Peyer's patch (tissue), 4 donors: Measurements from ENCODE around the genes COL21A1 and ZNF451.

GRCh38 chr6:56244898-56245435, 2.4 kb downstream of the COL21A1 start:
- PRO-cap, result no peak
- RAMPAGE, long total RNA, 4 experiments, result no peak in any of the 4 experiments

- PRO-cap, result no peak
- RAMPAGE, long total RNA, 4 experiments, result no peak in any of the 4 experiments
Measured at GRCh38 chr6:56247239-56247900, at the start of gene COL21A1. Gene COL21A1, minus strand, starts transcription at chr6:56247580.

DNA sequence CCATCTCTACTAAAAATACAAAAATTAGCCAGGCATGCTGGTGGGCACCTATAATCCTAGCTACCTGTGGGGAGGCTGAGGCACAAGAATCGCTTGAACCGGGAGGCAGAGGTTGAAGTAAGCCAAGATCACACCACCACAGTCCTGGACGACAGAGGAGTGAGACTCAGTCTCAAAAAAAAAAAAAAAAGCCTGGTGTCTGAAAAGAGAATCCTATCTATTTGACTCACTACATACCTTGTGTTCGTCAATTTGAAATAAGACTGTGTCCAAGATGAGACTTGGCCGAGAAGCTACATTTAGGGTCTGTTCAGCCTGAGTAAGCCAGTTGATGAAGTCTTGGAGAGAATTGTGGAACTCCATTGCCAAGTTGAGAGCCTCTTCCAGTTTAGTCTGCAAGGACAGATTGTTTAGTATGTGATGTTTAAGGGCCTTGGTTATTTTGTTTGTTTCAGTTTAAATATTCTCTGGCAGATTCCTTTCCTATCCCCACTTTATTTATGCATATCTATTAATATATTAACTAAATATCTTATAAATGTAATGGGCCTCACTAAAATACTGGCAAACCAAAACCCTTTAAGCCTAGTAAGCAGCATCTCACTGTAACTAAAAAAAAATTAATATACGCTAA, 245.4 kb upstream of the COL21A1 start:
- PRO-cap, result no peak
- RAMPAGE, long total RNA, 4 experiments, result no peak in any of the 4 experiments

DNA sequence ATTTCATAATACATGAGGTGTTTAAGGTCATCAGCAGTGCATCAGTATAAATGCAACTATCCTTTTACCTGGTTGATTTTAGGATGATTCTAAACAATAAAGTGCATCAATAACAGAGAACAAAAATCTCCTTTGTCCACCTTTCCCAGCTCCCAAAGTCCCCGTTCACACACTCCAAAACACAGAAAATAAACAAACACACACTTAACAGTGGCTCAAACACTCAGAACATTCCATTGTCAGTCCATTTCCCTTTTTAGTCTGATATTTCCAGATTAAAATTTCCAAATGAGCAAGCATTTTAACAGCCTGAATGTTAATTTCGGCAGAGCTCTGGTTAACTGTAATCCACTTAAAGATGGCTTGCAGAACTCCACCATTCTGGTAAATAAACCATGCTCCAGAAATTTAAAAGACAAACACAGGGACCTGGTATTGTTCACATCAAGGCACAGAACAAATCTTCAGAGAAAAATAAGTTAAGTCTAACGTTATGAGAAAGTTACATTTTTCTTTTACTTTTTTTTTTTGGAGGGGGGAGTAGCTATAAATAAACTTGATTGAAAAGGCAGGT, 294.4 kb upstream of the COL21A1 start:
- PRO-cap, result no peak
- RAMPAGE, long total RNA, 4 experiments, result no peak in any of the 4 experiments

- PRO-cap, result no peak
- RAMPAGE, long total RNA, 4 experiments, result no peak in any of the 4 experiments
Measured at GRCh38 chr6:56551833-56553012, 304.8 kb upstream of the COL21A1 start.

DNA sequence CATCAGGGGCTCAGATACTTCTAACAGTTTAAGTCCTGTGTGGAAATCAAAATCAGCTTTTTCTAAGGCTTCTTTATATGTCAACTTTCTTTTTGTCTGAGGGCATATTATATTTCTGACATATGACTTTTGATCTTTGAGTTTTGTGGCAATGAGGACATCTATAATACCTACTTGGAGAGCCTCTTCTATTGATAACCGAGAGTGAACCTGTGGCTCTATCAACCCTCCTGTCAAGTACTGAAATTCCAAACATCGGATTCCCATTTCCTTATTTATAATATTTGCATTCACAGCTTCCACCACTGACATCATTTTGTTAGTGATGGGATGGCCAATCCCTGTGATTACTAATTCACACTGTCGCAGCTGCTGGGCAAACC, 339.1 kb downstream of the DST start:
- PRO-cap, result no peak
- RAMPAGE, long total RNA, 4 experiments, result no peak in any of the 4 experiments

DNA sequence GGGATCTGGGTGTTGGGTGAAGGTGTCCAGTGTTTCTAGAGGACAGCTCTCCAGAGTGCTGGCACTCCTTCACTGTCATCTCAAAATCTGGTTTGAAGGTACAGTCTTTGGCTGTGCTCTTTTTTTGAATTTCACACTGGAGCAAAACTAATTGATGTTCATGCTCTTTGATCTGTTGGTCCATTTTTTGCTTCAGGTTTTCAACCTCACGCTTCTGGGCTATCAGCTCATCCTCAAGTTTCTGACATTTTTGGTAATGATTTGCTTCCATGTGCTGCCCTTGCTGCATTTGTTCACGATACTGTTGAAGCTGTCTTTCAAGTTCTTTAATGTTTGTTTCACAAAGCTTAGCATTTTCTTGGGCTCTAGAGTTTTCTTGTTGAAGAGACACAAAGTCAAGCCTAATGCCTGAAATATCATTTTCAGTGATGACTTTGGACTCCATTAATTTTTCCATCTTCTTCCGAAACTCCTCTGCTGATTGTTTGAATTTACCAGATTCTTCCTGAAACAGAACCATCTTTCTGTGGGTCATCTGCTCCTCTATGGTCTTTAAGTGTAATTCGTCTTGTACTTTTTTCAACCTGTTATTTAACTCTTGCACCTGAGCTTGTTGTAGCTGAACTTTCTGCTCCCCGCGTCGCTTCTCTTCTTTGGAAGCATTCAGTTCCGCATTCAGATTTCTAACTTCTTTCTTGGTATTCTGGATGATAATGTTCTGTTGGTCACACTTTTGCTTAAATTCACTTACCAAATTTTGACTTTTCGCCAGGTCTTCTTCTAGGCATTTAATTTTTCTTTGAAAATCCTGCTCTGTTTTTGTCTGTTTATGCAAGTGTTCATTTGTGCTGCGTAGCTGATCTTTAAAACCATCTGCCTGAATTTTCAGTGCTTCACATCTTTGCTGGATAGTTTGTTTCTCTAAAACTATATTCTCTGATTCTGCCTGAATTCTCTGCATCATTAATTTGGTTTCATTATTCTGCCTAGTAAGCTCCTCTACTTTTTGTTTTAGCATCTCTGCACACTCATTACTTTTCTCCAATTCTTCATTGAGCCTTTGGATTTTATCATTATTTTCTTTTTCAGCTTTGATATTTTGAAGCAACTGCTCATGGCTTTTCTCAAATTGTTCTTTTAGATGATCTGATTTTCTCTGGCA, 335.9 kb downstream of the DST start:
- PRO-cap, result no peak
- RAMPAGE, long total RNA, 4 experiments, result no peak in any of the 4 experiments

- PRO-cap, result no peak
- RAMPAGE, long total RNA, 4 experiments, result no peak in any of the 4 experiments
Measured at GRCh38 chr6:56664004-56664451, 290.6 kb downstream of the DST start.

- PRO-cap, result no peak
- RAMPAGE, long total RNA, 4 experiments, result no peak in any of the 4 experiments
Measured at GRCh38 chr6:56683838-56684326, 270.7 kb downstream of the DST start.

GRCh38 chr6:56849824-56850409, 104.7 kb downstream of the DST start:
- PRO-cap, result no peak
- RAMPAGE, long total RNA, 4 experiments, result no peak in any of the 4 experiments

DNA sequence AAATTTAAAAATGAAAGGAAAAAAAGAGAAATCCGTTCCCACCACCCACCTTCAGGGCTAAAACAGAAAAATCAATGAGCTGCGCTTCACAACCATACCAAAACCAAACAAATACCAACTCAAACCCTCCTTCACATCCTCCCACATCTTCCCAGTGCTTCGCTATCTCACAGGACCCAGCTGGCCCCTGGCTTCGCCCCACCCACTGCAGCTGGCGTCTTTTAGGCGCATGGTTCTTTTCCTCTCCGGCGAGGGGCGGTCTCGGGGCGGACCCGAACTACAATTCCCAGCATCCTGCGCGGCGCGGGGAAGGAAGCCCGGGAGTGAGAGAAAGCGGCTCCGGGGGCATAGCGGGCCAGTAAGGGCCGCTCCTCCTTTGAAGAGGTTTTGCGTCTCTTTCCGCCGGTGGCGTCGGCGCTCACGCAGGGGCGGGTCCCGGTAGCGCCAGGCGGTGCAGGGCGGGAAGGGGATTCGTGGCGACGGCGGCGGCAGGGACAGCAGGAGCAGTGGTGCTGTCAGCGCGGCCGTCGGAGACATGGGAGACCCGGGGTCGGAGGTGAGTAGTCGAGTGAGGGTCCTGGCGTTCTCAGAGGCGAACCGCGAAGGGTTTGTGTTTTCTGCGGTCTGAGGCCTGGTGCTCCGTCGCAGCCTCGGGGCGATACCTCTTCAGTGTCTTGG, at the start of gene ZNF451:
TSS of gene ZNF451 (plus strand) at position 470 of the 678 bp plus-strand sequence.
- PRO-cap, result bidirectional peak, plus-strand start at position 456 of the sequence, minus-strand start at position 213 of the sequence
- RAMPAGE, long total RNA, 4 experiments, result start-site peak on the plus strand in 2 of 4 experiments, centred at positions 334 to 466 of the sequence, 23 to 237 reads per replicate

- PRO-cap, result no peak
- RAMPAGE, long total RNA, 4 experiments, result no peak in any of the 4 experiments
Measured at GRCh38 chr6:57792741-57793214, 475.3 kb downstream of the PRIM2 start.

DNA sequence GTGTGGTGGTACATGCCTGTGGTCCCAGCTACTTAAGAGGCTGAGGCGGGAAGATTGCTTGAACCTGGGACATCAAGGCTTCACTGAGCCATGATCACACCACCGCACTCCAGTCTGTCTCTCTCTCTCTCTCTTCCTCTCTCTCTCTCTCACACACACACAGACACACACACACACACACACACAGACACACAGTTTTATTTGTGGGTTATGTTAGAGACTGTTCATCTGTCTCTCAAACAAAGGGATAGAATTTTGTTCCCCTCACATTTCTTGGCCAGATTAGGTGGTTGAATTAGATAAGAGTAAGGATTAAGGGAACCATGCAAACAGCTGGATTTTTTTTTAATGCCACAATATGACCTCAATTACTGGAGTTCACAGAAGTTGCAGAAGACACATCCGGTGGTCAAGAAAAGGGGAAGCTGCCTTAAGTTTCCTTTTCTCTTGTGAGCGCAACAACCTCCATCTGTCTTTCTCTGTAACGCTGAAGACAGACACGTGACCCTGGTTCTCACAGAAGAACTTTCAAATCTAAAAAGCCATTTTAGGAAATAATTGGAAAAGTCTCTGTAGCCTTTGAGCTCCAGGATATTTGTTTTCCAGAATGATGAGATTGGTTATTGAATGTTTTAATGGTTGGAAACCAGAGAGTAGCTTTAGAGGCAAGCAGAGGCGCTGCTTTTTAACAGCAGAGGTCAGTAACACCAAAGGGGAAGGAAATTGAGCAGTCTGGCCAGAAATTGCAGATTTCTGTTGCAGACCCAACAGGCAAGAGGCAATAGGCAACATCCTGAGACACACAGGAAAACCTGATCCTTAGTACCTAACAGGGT, 33.0 kb upstream of the LGSN start:
- PRO-cap, result no peak
- RAMPAGE, long total RNA, 4 experiments, result no peak in any of the 4 experiments

DNA sequence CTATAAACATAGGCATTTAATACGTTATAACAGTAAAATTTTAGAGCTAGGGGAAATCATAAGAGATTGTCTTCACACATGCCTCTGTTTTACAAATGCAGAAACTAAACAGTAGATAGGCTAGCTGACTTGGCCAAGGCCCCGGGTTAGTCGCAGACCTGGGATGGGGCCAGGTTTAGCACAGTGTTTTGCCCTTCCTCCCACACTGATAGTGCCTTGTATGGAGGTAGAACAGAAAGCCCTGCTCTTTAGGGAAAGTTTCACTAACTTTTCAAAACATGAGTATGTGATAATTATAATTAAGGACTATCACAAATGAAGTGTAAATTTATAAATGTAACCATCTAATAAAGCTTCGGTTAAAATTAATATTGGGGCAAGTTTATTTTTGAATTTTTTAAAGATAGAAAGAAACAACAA, 62.6 kb upstream of the PTP4A1 start:
- PRO-cap, result no peak
- RAMPAGE, long total RNA, 4 experiments, result no peak in any of the 4 experiments

GRCh38 chr6:63524978-63525666, 47.2 kb upstream of the PTP4A1 start:
- PRO-cap, result no peak
- RAMPAGE, long total RNA, 4 experiments, result no peak in any of the 4 experiments

DNA sequence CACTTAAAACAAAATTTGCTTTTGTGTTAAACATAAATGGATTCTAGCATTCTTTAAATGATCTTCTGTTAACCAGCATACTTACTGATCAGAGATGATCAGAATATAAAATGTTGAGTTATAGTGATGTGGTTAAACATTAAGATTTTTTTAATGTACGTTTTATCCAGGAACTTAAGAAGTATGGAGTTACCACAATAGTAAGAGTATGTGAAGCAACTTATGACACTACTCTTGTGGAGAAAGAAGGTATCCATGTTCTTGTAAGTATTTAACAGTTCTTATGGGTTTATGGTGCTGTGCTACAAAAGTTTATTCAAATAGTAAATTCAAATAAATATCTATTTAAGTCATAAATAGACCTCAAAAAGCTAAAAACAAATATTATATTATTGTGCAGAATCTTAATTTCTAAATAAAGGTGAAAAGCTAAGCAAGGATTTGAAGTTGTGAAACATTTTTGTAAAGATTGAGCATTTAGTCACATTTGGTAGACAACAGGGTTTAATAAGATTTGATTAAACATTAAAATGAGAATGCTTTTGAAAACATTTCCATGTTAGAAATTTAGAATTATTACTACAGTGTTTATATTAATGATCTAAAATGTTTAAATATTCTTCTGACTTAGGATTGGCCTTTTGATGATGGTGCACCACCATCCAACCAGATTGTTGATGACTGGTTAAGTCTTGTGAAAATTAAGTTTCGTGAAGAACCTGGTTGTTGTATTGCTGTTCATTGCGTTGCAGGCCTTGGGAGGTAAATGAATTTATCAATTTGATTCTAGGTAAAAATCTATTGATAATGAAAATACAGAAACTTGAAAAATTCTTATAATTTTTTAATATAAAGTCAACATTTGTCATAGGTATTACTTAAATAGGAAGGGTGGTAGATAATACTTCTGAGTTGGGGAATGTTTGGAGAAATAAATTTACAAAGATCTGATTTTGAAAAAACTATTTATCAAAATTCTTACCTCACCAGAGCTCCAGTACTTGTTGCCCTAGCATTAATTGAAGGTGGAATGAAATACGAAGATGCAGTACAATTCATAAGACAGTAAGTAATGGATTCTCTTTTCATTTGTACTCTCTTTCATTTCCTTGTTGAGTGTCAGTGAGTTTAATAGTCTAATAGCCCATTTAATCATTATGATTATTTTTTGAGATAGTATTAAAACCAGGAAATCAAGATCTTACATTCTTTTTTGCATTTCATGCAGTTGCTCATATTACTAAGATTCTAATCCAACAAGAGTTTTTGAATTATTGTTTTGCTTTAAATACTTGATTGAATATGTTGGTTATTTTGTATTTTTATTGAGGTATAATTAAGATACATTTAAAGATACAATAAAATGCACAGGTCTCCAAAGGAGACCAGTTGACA, 6.5 kb downstream of the PTP4A1 start:
- PRO-cap, result no peak
- RAMPAGE, long total RNA, 4 experiments, result no peak in any of the 4 experiments

DNA sequence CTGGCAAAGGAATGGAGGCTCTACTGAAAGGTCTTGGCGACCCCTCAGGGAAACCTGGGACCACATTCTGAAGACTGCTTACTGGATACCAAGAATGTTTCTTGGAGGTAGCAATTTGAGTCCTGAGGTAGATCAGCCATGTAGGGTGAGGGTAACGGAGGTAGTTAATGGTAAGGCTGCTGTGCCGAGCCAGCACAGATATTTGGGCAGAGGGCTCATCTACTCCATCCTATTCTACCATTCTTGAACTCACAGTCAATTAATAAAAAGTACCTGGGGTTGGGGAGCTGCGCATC, 400 bp upstream of the PHF3 start:
- PRO-cap, result no peak
- RAMPAGE, long total RNA, 4 experiments, result no peak in any of the 4 experiments

DNA sequence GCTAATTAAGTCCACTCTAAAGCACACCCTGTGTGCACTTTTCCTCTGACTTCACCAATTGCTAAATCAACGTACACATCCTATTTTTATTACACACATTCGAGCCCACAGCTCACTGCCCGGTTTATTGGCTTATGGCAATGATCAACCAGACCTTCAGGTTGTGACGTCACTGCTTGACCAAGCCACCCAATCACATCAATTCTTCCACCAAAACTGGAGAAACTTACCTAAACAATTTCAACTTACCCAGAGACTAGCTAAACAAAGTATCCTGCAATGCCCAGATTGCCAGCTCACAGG, 666.4 kb downstream of the PHF3 start:
- PRO-cap, result unidirectional peak, minus-strand start at position 60 of the sequence
- RAMPAGE, long total RNA, 4 experiments, result no peak in any of the 4 experiments

GRCh38 chr6:65937604-65938176, 230.7 kb upstream of the EYS start:
- PRO-cap, result no peak
- RAMPAGE, long total RNA, 4 experiments, result no peak in any of the 4 experiments

DNA sequence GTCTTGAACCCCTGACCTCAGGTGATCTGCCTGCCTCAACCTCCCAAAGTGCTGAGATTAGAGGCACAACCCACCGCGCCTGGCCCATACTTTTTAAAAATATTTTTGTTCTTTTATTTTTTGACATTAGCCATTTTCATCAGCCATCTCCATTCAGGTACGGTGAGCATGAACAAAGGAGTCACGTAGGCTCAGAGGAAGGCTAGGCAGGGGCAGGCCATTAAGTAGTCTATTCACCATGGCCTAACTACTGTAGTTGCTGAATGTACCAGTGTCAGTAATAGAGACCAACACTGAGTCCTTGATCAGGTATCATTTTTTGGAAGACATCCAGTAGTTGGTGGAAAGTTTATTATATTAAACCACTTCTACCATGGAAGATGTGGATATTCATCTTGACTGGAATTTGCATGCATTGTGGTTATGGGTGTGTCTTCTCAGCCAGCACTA, 642.9 kb upstream of the EYS start:
- PRO-cap, result no peak
- RAMPAGE, long total RNA, 4 experiments, result no peak in any of the 4 experiments